HGPS cell (cell line): ENCODE measurements around a stretch of chr5.

DNA sequence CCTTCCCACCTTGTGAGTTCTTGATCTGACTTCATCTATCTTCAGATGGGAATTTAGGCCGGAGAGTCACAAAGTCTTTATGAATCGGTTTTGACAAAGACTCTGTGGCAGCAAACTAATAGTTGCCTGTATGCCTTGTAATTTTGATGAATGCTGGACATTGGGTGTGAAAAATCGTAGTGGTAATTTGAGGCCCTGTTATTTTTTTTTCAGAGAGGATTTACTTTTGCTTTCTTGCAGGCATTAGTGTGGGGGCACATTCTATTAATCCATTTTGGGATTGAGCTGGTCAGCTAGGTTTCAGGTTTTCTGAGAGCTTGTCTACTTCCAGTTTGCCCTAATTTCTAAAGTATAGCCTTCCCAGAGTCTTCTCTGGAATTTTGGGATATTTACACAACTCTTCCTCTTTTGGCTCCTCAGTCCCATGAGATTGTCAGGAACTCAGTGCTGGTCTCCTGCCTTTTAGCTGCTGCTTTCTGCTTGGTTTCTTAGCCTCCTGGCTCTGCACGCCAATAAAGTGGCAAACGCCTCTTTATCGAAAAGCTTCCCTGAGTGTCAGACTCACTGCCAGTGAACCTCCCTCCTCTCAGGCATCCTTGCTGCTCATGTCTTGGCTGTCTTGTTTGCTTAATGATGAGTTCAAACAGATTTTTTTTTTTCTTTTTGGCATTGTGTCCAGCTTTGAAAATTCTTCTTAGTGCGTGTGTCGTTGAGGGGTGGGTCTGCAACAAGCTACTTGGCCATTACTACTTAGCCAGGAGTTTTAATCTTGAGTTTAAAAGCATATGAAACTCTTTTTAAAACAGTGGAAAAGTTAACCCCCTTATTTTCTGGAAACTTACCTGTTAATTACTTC is 14.7 kb downstream of the RASGRF2 start:
- RRBS, result no CpG with 5 or more reads among the region's 8 CpGs

DNA sequence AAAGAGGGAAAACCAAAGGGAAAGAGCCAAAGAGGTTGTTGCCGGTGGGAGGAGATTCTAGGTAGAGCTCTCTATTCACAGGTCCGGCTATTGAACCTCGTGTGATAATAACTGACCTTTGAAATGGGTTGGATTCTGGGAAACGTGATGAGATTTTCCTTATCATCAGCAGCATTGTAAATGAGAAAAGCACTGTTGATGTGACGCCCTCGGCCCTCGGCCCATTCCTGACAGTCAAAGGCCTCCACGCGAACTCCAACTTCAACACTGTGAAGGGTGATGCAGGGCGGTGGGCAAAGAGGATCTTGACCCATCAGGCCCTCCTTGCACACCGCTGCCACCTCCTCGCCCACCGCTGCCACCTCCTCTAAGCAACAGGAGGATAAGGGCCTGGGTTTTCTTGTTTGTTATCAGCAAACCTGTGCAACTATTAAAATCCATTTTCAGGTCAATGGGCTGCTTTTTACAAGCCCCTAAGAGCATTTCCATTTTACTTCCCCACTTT is 43.4 kb downstream of the ZCCHC9 start:
- RRBS, result 91% methylated on average over 1 of the region's 13 CpGs

DNA sequence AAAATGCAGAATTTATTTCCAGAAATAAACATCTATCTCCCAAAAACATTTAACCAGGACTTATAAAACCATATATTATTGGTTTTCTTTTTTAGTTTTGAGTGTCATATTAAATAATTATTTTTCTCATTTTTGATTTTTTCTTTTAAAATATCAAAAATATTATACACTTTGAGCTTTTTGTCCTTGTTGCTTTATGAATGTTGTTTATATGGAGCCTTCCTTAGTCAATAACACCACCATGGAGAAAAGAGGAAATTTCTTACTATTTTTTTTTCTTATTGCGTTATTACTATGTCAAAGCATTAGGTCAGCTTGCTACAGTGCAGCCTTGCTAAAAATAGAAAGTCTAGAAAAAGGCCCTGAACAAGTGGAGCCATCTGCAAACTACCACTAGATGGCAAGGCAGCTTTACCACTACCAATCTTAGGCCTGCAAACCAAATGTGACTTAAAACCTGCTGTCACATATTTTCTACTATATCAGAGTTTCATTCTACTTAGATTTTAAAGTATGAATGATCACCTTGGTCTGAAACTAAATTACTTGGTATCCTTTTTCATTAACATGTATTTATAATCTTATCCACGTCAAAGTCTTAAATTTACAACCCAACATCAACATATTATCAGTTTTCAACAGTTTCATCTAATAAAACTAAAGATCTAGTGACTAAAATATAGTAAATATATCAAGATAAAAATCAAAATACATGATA is 113.0 kb upstream of the ACOT12 start:
- RRBS, result no CpG with 5 or more reads among the region's 2 CpGs

DNA sequence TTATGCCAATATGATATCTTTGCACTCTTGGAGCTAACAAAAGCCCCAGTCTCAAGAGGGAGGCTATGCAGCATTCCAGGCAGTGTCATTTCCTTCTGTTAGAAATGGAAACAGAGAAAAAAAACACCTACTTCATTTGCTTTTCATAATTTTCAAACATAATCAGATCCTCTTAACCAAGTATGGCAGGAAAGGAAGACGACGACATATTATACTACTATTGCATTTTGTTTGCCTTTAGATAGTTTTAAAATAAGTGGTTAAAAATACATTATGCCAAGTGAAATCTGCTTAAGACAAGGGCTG is 5.3 kb upstream of the SSBP2 start:
- RRBS, result no CpG with 5 or more reads among the region's 2 CpGs

GRCh38 chr5:82348592-82349189 is 70.5 kb upstream of the RPS23 start:
- RRBS, result no CpG with 5 or more reads among the region's 5 CpGs

- RRBS, result no CpG with 5 or more reads among the region's 2 CpGs
These were observed 512 bp downstream of the VCAN start for GRCh38 chr5:83472137-83472374.

DNA sequence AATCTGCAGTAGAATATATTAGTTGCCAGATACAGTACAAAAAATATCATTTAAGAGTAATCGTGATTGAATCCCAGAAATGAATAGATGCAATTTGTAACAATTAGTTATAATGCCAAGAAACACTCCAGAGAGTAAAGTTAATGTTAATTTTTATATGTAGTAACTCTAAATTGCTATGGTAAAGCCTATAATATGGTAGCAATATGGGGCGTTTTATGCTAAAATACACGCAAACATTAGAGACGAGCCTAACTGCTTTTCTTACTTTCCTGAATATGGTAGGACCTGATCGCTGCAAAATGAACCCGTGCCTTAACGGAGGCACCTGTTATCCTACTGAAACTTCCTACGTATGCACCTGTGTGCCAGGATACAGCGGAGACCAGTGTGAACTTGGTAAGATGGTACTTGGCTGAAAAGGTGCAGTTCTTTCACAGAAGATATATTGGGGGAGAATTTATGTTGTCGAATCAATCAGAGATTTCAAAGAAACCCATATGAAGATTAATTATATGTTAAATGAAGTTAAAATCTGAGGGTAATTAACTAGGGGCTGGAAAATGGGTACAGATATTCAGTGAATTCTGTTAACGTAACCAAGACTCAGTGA is 73.8 kb downstream of the VCAN start:
- RRBS, result no CpG with 5 or more reads among the region's 11 CpGs

DNA sequence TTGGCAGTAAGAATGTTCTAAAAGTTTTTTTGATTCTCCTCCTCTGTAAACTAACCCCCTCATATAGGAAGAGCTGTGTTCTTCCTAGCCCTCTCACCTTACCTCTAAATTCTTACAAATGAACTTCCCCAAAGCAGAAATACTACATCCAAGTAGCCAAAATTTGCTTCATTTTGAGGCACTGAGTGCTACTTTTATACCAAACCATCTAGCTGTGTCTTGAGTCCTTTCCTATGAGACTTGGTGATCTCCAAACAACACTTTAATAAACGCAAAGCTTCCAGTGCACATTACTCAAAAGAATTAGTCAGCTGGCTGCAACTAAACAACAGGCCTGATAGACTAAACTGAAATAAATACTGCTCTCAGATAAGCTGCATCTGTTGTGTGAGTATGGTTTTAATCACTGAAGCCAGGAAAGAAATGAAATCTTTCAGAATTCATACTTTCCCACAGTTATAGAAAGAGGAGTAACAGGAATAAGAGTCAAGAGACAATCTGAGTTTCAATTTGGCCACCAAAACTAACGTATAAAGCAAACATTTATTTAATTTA is 80.3 kb downstream of the VCAN start:
- RRBS, result no CpG with 5 or more reads among the region's 2 CpGs

DNA sequence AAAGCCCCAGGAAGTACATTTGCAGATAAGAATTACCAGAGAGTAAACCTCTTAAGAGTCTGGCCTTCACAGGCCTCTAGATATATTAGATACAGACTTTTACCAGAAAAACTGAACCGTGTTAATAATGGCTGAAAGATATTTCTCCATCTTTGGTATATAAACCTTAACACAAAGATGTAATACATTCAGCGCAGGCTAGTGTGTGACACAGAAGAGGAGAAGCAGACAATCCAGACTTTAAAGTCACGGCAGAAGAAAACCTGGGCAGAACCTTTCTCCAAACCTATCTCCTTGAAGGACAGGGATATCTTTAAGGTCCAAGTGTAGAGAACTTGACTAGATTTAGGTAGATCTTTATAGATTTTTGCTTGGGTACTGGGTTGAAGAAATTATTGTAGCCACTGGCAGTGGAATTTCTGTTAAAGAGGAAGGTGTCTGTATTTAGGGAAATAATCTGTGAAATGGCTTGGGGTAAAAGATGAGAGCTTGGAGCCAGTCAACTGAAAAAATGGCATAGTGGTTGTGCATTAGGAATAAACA is 101.2 kb downstream of the HAPLN1 start:
- RRBS, result no CpG with 5 or more reads among the region's 3 CpGs

- RRBS, result no CpG with 5 or more reads among the region's 26 CpGs
These were observed 979.2 kb upstream of the COX7C start for GRCh38 chr5:85638348-85639040.

- RRBS, result no CpG with 5 or more reads among the region's 6 CpGs
These were observed 901.4 kb upstream of the COX7C start for GRCh38 chr5:85716174-85716895.

GRCh38 chr5:86665926-86666295 is 48.2 kb downstream of the COX7C start:
- RRBS, result no CpG with 5 or more reads among the region's 10 CpGs

GRCh38 chr5:87081482-87081871 is 186.2 kb upstream of the RASA1 start:
- RRBS, result no CpG with 5 or more reads among the region's 3 CpGs

- RRBS, result no CpG with 5 or more reads among the region's 5 CpGs
These were observed 146.3 kb upstream of the RASA1 start for GRCh38 chr5:87121205-87121954.

DNA sequence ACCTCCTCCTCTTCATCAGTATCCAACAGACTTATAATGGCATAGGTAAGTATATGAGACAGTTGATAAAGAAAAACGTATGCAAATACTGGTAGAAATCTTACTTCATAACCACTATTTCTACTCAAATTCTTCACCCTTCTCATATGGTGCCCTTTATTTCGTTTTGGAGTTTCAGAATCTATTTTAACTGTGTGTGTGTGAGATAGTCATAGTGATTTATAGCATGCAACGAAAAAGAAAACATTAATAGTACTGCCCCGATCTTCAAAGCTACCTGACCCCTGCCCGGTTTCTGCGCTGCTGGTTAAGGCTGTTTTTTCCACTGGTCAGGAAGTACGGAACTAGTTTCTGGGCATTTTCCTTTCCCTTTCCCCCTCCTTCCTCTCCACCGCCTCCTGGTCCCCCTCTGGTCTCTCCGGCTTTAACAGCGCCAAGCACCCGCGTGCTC is 536 bp upstream of the RASA1 start:
- RRBS, result 1% methylated on average over 4 of the region's 12 CpGs

- RRBS, result 2% methylated on average over 18 of the region's 27 CpGs
These were observed 203 bp upstream of the RASA1 start for GRCh38 chr5:87267573-87267786.

DNA sequence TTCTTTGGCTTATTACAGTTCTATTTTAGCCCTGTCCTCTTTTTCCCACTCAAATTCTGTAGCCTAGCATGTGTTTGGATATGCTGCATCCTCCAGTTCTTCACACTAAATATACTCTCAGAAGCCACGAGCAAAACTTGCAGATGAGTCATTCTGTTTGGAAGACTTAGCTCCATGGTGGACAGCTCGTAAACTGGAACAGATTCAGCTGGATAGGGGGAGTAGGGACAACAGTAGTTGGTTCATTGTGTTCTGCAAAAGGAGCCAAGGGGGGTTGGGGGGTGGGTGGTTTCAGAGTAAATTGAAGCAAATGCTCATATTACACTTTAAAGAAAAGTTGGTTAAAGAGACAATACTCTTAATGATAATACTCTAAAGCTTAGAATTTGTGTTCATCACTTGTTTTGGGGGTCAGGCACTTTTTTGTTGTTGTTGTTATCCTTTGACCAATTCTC is 369.3 kb downstream of the TMEM161B start:
- RRBS, result no CpG with 5 or more reads among the region's 2 CpGs

GRCh38 chr5:88689116-88689707 is 193.8 kb downstream of the MEF2C start:
- RRBS, result 47% methylated on average over 1 of the region's 26 CpGs

DNA sequence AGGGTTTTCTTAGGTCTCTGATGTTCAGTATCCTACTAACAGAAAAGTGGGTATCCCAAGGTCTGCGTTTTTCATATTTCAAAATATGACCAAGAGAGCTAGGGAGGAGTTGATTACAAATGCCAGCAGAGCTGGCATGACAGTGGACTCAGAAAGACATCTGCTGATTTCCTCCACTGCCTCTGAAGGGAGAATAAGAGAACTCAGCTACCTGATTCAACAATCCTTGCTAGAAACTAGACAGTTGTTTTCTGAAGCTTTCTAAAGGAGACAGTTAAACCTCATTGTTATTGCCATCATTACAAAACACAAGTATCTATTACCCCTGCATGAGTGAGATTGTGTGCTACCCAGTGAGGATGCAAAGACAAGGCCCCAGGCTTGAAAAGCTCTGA is 150.4 kb downstream of the MEF2C start:
- RRBS, result no CpG with 5 or more reads among the region's 1 CpG

GRCh38 chr5:89271358-89272018 is 388.5 kb upstream of the MEF2C start:
- RRBS, result no CpG with 5 or more reads among the region's 3 CpGs